Mesenteric fat pad (tissue), 1 donor: ENCODE measurements around a stretch of chr18.

DNA sequence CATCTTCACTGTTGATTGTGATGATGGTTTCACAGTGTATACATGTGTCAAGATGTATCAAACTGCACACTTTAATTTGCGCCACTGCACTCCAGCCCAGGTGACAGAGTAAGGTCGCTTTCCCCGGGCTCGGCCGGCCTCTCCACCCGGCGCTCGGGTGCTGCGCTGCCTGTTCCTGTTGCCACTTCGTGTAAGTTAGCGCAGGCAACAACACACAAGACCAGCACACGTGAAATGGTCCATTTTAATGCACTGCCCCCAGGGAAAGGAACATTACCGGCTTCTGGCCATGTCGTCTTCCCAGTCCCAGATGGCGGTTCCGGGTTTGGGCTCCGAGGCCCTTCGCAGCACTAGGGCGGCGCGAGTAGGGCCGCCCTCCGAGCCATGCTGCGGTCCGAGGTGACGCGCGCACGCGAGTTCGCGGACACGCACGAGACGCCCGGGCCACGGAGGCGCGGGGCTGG lies 586 bp upstream of the ZNF236 start:
- PRO-cap, result no peak

GRCh38 chr18:76991077-76991875 lies 141.3 kb downstream of the MBP start:
- PRO-cap, result no peak

DNA sequence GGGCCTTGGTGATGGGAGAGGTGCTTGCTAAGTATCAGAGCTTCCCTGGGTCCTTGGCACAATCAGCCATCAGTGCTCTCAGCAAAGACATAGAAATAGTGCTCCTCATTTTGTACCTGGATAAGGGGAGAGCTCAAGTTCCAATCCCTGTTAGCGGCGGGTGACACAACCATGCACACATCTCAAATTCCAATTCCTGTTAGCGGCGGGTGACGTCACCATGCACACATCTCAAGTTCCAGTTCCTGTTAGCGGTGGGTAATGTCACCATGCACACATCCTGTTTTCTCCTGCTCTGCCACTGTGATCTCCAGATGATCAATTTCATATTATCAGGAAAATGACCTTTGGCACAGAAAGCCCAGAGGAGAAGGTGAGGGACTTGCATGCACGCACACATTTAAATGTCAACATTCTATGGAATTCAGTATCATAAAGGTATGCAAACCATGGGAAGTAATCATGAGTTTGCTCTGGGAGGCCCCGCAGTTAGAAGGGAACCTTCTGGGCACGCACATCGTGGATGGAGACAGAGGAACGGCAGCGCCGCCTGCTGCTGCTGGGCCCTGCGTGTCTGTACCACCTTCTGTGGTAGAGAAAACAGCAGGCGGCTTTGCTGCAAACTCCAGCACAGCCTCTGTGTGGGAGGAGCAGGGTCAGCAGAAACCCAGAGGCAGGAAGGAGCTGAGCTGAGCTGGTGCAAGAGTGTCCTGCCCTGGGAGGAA lies 77.8 kb downstream of the MBP start:
- PRO-cap, result no peak

DNA sequence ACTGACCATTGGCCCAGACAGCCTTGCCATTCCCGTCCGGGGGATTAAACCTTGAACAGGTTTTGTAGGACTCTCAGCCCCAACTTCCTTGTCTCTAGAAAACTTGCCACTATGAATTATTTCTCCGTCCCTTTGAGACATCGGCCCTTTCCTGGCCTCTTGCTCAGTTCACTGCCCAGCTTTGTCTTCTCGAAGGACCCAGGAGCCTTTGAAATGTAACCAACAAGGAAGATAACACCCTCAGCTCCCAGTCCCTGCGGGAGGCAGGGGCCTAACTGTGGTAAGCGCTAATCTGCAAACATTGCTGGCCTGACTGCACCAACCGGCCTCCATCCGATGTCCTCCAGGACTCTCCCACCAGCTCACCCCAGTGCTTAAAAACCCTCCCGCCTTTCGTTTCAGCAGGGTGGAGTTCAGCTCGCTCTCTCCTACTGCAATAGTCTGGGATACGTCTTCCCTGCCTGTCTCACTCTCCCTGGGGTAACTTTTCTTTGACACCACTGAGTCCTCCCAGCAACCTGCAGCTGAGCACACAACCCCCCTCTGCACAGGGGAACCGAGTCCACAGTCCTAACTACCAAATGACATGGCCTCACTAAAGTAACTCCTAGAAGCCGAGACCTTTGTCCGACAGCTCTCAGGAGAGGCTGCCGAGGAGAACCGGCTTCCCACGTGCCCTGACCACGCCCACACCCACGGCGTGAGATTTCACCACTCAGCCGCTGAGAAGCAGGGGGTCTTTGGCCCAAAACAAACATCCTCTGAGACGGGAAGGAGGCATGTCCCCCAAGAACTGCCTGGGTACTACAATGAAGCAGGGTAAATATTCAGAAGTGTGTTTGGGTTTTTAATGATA lies 76.1 kb downstream of the MBP start:
- PRO-cap, result no peak

GRCh38 chr18:77058497-77058889 lies 74.1 kb downstream of the MBP start:
- PRO-cap, result no peak

DNA sequence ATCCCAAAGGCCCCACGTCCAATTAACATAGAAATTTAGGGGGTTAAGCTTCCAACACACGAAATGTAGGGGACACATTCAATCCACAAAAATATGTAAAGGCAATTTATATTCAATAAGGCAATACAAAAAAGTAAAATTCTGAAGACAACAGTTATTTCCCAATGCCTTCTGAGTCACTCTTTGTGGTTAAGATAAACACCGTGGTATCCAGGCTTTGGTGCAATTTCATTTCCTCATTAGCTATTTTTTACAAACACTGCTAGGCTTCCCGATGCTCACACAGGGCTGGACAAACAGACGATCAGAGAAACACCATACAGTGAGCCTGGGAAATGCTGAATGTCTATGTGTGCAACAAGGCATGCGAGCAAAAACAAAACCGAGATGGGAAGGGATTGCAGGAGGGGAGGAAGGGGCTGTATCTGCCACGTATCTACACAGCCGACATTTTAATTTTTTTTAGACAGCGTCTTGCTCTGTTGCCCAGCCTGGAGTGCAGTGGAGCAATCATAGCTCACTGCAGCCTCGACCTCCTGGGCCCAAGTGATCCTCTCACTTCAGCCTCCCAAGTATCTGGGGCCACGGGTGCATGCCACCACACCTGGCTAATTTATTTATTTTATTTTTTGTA lies 67.1 kb downstream of the MBP start:
- PRO-cap, result no peak

GRCh38 chr18:77077853-77078829 lies 54.4 kb downstream of the MBP start:
- PRO-cap, result no peak

- PRO-cap, result no peak
Observed at GRCh38 chr18:77096999-77098004, 35.3 kb downstream of the MBP start.

DNA sequence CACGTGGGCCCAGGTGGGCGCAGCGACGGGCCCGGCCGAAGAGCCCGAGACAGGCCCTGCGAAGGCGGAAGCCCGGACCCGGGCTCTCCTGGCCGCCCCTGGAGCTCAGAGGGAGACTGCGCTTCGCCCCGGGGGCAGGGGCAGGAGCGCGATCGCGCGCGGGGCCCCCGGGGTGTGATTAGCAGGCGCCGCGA lies 822 bp downstream of the MBP start:
- PRO-cap, result no peak

- PRO-cap, result no peak
Observed at GRCh38 chr18:77251237-77251935, 1.7 kb downstream of the GALR1 start.

GRCh38 chr18:77622178-77622447 lies 372.5 kb downstream of the GALR1 start:
- PRO-cap, result no peak

- PRO-cap, result no peak
Observed at GRCh38 chr18:79068129-79068923, 868 bp upstream of the ATP9B start.

GRCh38 chr18:79405525-79406188 lies 9.9 kb downstream of the NFATC1 start:
- PRO-cap, result no peak

GRCh38 chr18:79410469-79411426 lies 15.0 kb downstream of the NFATC1 start:
- PRO-cap, result no peak

DNA sequence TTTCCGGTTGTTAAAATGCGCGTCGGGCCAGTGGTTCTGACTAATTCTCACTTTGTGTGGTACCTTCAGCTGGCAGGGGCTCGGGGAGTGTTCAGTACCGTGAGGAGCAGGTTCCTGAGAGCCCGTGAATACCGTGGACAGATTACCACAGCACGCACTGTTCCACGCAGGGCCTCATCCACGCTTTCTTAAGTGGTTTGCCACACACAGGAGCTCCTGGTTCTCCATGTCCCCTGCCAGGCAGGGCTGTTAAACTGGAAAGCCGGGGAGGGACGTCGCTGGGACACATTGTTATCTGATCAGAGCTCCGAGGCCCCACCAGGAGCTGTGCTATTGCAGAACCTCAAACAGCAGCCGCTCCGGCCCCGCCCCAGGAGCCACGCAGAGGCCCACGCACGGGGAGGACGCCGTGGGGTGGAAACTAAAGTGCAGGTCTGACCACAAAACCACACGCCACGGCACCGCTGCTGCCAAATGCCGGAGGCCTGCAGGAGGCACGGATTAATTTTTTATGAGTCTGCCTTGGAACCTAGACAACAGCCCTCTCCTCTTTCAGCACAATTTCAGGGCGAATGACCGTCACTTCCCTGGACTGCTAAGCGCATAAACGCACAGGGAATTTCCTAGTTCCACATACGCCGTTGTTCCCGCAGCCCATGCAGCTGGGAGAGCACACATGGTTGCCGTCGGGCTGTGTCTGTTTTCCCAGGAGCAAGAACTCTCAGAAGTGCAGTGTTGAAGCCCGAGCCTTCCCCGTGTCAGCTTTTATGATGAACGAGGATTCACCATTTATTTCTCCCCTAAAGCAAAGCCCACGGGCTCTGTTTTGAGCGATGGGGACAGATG lies 43.5 kb downstream of the NFATC1 start:
- PRO-cap, result no peak

GRCh38 chr18:79495987-79496553 lies 100.3 kb downstream of the NFATC1 start:
- PRO-cap, result no peak

DNA sequence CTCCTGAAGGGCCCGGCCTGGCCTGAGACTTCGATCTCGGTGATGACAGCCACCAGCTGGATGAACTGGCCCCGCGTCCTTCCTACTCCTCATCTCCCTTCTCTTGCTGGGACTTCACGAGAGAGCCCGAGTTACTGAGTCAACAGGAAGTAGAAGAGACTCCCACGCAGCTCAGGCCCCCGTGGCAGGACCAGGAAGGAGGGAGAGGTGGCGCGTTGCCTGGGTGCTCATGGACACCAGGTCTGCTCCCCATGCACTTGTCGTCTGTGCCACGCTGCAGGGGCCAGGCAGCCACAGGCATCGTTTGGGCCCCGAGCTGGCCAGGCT lies 101.8 kb upstream of the CTDP1 start:
- PRO-cap, result no peak

- PRO-cap, result no peak
Observed at GRCh38 chr18:79717294-79718332, 38.0 kb downstream of the CTDP1 start.

DNA sequence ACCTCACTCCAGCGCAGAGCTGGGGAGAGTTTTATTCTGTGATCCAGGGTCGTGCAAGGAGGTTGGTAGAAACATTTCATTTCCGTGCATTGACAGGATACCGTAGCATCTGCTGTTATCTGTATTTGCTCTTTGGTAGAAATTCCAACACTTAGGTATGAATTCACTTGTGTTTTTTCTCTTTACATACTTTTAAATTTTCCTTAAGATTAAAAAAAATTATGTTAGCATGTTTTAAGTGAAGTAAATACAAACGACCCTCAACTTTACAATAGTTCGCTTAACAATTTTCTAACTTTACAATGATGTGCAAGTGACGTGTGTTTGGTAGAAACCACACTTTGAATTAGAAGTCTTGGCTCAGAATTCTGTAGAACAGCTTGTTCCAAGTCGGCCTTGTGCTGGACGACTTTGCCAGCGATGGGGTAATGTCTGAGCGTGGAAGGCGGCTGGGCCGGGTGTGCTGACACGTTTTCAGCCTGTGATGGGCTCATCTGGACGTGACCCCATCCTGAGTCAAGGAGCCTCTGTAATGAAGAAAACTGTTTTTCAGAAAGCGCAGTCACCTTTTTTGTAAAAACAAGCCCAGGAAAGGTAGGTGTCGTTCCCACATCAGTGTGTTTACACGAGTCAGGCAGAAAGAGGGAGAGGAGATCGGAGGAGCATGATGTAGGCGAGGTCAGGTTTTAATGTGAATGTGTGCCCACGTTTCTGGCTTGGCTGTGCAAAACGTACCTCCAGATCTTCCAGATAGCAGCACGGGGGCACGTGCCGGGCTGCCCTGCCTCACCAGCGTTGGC lies 54.3 kb downstream of the CTDP1 start:
- PRO-cap, result no peak

- PRO-cap, result no peak
Observed at GRCh38 chr18:79735110-79735617, 55.6 kb downstream of the CTDP1 start.